Zone of skin (tissue), 1 donor: ENCODE measurements around the genes CHD9 and AMFR.

DNA sequence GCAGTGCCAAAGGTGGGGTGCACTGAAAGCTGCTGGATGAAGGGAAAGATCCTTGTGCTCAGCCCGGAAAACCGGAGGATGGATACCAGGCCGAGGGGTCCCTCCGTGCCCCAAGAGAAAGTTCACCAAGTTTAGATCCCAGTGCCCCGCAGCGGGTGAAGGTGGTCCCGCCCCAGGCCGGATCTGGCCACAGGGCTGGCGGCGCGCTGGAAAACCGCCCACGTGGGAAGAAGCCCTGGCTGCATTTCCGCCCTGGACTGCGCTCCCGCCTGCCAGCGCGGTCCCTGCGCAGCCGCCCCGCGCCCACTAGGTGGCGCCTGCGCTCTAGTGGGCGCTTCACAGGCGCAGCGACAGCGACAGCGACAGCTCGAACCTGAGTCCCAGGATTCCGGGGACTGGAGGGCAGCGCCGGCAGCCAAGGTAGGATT lies at the start of gene CHD9:
Gene CHD9, plus strand, starts transcription at position 334 of the 428 bp plus-strand sequence.
- RRBS = 2% methylated on average over 7 of the region's 33 CpGs

GRCh38 chr16:53129838-53130835 lies 75.3 kb downstream of the CHD9 start:
- RRBS = 2% methylated on average over 27 of the region's 106 CpGs

DNA sequence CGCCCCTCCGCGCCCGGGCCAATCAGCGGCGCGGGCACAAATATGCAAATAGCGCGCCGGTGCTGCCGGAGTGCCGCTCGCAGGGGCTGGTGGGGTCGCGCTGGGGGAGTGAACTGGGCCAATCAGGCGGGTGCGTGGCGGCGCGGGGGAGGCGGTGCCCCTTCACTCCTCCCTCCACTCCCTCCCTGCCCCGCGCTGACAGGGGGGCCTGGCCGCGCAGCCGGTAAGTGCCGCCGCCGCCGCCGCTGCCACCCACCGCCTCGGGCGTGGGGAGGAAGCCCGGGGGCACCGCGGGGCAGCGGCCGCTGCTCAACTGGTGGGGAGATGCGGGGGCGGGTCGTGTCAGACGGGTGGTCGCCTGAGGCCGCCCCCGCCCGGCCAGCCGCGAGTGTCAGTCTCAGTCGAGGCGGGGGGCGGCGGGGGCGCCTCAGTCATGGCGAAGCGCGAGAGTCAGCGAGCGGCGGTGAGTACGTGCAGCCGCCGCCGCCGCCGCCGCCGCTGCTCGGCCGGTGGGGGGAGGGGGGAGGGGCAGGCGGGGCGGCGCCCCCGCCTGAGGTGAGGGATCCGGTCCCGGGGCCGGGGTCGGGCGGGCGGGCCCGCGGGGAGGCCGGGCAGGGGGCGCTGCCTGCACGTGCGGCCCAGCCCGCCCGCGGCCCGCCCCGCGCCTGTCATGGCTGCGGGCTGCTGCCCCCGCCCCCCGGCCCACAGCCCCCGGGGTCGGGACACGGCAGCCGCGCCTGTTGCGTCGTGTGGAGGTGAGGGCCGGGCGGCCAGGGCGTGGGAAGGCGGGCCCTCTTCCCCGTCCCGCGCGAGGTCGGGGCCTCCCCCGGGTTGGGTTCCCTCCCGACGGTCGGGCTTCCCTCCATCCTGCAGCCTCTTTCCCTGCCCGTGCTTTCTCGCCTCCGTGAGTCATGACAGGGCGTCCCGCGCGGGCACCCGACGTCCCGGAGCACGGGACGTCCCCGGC lies 76.3 kb downstream of the CHD9 start:
- RRBS = 2% methylated on average over 64 of the region's 128 CpGs

- RRBS = no CpG with 5 or more reads among the region's 2 CpGs
These were observed 101.8 kb downstream of the CHD9 start for GRCh38 chr16:53156351-53157198.

DNA sequence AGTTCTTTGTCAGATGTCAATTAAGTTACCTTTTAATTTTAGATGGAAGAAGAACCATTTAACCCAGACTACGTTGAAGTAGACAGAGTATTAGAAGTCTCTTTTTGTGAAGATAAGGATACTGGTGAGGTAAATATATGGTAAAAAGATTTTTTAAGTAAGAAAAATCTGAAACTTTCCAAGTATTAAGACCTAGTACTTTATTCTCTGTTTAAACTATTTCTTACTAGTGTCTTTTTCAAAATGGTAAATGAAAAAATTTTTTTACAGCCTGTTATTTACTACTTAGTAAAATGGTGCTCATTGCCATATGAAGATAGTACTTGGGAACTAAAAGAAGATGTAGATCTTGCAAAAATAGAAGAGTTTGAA lies 176.6 kb downstream of the CHD9 start:
- RRBS = no CpG with 5 or more reads among the region's 1 CpG

- RRBS = no CpG with 5 or more reads among the region's 4 CpGs
These were observed 148.1 kb upstream of the RBL2 start for GRCh38 chr16:53286100-53286555.

DNA sequence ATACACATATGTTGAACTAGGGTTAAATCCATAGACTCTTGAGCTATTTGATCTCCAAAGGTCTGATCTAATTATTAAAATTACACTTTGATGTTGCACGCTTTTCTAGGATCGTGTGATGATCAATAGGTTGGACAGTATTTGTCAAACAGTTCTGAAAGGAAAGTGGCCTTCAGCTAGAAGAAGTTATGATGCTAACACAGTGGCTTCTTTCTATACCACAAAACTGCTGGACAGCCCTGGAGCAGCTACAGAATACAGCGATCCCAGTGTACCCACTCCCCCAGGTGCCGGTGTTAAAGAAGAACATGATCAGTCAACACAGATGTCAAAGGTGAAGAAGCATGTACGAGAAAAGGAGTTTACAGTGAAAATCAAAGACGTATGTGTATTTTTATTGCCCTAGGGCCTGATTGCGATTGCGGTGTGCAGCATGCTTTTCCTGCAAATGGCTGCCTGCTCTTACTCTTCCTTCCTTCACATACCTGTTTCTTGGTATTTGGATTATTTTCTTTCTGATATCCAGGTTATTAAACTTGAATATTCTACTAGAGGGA lies 126.6 kb upstream of the RBL2 start:
- RRBS = no CpG with 5 or more reads among the region's 8 CpGs

DNA sequence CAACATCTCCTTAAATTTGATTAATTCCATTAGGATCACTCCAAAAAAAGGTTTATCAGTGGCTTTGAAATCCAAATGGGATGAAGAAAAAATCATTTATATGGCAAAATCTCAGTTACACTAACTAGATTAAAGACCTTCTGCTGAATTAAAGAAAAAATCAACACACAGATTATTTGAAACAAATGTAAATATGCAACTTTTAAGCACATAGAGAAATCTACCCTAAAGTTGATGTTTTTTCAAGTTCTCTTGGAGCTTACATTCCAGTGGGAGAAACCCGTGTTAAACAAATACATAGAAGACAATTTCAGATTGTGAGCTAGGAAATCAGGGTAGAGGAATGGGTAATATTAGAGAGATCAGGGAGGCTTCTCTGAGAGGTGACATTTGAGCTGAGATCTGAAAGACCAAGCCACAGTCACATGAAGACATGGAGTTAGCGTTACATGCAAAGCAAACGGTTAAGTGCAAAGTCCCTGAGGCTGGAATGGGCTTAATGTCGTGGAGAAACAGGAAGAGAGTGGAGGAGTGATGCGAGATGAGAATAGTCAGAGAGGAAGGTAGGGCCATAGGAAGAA lies 246.3 kb downstream of the IRX3 start:
- RRBS = no CpG with 5 or more reads among the region's 5 CpGs

- RRBS = 0% methylated on average over 4 of the region's 106 CpGs
These were observed 1.4 kb downstream of the IRX3 start for GRCh38 chr16:54284798-54285885.

DNA sequence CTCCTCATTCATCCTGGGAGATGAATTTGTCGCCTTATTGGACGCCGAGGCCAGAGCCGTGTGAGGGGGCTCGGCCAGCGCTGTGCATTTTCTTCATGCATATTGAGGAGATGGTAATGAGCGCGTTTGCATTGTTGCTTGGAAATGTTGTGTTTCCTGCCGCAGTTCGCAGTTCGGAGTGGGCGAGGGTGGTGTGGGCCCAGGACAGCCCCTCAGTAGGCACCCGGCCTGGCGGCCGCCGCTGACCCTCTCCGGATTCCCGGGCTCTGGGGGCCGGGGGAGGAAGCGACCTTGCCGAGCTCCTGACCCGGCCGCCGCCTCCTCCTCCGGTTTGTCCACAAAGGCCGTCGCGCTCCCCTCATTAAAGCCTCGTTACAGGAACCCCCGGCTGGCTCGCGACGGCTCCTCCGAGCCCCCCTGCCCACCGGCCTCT lies 4.6 kb upstream of the IRX3 start:
- RRBS = 45% methylated on average over 11 of the region's 35 CpGs

GRCh38 chr16:54342158-54342836 lies 55.7 kb upstream of the IRX3 start:
- RRBS = no CpG with 5 or more reads among the region's 17 CpGs

DNA sequence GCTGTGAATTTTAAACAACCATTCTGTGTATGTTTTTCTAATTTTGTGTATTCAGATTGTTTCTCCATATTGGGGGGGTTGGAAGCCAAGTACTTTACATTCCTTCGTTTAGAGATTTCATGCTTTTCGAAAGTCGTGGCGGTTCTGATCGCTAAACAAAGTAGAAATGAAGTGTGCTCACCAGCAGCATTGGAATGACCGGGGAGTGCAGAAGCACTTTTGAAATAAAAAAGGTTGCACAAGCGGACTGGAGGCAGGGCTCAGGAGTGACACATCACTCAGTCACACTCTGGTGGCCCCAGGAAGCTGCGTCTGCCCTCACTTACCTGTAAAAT lies 278.9 kb upstream of the IRX5 start:
- RRBS = no CpG with 5 or more reads among the region's 8 CpGs

DNA sequence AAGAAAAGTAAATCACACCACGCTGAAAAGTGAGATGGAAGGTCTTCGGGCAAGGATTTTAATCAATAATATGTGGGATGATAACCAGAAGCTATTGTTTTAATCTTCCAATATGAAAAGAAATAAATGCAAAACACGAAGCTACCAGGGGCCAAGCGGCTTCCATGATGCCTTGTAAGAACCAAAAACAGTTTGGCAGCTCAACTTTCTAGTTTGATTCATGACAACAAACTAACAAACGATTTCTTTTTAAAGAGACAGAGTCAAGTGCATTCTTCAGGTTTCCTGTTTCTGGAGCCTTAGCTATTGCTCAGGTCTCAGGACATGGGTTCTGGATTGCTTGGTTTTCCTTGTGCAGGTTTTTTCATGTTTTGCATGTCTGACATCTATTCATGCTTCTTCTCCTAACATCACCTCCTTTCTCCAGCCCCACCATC lies 67.6 kb downstream of the IRX6 start:
- RRBS = no CpG with 5 or more reads among the region's 5 CpGs

DNA sequence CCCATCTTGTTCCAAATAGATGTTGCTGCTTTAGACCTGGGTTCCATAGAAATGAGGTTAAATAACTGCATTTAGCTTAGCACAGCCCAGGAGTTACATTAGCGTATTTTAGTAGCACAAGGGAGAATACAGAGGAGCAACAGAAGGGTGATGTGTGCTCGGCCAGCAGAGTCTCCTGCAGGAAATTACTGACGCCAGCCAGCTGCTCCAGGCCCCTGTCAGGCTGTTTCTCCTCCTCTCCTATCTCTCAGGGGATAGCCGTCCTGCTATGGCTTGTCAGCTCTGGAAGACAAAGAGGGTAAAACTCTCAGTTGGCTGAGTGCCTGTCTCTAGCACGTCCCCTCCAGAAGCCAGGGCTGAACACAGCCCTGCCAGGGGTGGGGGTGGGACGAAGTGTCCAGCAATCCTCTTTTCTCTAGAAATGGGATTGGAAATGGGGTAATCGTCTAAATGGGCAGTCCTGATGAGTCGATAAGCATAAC lies 89.2 kb upstream of the GNAO1 start:
- RRBS = no CpG with 5 or more reads among the region's 8 CpGs

DNA sequence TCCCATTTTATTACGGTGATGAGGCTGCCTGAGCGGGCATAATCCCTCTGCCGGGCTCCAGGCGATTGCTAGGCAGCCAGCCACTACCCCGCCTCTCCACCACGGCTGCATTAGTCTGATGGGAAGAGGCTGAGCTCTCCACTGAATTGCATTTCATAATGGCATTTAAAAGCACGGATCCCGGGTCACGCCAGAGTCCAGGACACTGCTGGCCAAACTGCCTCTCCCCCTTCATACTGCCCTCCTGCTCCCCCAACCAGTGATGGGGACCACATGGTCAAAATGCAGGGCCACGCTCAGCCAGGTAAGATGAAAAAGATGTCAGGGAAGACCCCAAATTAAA lies 88.8 kb upstream of the GNAO1 start:
- RRBS = 16% methylated on average over 4 of the region's 10 CpGs

DNA sequence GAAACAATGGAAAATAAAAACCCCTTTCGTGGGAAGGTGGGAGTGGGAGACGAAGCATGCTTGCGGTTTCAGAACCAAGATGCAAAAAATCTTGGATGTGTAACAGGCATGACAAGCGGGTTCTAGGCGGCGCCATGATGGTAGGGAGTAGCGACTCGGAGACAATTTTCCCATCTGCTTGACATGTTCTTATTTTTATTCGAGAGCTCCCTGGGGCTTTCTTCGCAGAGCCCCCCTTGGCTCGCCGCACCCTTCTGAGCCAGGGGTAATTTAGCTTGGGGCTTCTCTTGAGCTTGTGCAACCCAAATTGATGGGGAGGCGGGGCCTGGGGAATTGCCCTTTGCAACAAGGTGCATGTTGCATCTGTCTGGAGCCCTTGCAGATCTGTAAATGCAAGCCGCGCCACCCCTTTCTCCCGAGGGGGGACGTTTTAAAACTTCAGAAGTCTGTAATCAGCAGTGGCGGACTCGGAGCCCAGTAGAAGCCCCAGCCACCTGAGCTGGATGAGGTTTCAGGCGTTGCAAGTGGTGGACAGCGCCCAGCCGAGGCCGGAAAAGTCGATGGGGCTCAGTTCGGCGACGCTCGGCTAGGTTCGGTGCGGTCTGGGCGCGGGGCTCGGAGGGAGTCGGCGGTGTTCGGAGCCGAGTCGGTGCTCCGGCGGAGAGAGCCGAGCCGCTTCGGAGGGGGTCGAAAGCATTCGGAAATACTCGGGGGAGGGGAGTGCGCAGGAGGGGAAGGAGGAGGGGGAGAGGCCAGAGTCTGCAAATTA lies 2.9 kb downstream of the GNAO1 start:
- RRBS = 1% methylated on average over 12 of the region's 47 CpGs

GRCh38 chr16:56312009-56312484 lies 113.3 kb downstream of the AMFR start:
- RRBS = 59% methylated on average over 2 of the region's 14 CpGs

DNA sequence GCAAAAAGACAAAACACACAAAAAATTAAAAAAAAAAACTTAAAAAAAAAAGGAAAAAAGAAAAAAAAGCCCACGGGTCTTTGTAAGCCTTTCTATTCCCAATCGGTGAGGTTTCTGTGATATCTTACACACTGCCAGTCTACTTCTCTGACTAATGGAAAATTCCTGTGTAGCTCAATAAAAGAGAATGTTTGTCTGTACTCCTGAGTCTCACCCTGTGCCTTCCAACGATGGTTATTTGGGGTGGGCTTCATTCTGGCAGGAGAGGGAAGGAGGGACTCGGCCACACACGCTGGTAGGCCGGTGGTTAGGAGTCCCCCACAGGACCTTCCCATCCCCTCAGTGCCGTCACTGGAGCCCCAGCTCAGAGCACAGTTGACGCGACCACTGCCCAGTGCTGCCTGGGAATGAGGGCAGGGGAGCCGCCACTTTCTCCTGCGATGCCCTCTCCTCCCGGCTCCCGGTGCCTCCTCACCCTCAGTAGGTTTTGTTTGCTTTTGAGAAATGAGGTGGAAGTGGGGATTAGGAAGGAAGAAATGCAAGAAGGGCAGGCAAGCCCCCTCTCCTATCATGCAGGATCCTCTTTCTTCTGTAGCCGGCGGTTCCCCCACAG lies 68.0 kb downstream of the AMFR start:
- RRBS = no CpG with 5 or more reads among the region's 15 CpGs

GRCh38 chr16:56424758-56425950 lies at the start of gene AMFR:
Gene AMFR (minus strand): TSS chr16:56425545.
- RRBS = 1% methylated on average over 44 of the region's 146 CpGs

DNA sequence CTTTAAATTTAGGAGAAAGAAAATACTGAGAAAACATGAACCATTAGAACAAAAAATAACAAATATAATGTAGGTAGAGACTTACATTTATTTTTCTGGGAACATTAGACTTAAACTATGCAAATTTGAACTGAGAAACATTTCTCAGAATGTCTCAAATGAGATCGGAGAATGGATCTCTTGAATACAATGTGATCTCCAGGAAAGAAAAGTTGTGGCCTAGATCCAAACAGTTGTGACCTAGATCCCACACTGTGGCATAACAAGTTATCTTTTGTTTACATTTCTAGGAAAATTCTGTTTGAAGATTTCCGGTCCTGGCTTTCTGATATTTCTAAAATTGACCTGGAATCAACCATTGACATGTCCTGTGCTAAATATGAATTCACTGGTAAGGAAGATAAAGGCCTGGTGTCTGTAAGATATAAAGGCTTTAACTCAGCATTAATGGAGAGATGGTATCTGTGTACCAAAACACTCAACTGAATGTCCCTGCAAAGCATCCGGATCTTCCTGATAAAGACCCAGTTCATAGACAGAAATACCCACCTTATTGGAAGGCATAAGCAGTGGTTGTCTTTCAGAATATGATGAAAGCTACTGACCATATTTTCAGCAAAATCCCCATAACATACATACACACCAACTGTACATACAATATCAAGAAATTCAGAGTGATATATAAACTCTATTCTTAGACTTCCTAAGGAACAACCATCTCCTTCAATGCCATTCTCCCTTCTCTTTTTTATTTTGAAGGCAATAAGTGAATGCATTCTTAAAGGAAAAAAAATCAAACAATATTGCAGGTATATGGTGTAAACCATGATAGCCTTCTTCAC lies 11.1 kb downstream of the OGFOD1 start:
- RRBS = no CpG with 5 or more reads among the region's 3 CpGs